Left lung (tissue), 1 donor: ENCODE results near the genes ANKRD16 and IL2RA.

GRCh38 chr10:5794543-5795077, 18.6 kb downstream of the GDI2 start:
- PRO-cap: no peak

DNA sequence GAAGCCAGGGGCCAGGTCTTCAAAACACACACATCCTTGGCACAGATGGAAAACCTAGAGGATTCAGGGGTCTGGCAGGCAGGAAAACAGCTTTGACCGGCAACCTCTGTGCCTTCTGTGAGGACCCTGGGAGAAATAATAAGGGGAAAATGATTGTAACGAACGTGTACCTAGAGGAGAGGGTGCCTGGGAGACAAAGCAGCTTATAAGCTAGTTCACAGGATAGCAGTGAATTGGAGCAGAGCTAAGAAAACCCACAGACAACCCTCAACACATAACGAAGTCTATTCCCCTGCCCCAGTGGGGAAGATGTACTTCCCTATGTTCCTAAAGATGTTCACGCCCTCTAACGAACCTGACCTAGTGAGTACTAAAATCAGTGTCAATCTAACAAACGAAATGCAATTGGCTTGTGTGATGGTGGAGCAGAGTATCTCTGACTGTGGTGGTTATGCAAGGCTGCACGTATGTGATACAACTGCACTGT, 1.5 kb downstream of the ANKRD16 start:
- PRO-cap: no peak

DNA sequence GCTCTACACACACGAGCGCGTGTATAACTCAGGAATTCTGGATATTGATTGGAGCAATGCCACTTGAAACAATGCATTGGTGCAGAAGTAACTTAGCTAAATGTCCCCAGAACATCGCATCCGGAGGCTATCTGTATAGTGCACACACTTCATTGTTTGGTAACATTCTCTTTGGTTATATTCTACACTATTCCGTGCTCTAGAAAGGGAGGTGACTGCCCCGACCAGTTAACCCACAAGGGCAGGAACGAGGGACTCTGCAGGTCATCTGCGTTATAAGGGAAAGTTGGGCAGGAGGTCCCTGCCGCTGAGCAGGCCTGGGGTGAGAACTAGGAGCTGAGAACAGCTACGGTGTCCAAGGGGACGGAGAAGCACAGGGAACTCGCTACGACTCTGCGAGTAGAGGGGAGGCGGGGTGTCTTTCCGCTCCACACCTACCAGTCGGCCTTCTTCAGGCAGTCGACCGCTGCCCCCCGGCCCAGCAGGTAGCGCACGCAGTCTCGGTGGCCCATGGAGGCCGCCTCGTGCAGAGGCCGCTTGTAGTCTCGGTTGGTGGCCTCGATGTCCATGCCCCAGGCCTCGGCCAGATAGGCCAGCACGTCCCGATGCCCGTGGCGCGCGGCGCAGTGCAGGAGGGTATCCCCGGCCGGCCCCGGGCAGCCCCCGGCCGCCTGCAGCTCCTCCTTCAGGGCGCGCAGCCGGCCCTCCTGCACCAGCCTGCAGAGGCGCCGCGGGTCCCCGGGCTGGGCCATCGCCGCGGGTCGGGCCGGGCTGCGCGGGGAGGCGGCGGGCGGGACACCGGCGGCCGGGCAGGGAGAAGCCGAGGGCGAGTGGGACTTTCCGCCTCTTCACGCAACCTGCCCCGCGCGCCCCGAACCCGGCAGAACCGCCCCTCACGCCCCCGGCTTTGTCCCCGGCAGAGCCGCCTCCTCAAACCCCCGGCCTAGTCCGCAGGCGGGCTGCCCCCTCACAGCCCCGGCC, 800 bp downstream of the ANKRD16 start:
- PRO-cap: no peak

DNA sequence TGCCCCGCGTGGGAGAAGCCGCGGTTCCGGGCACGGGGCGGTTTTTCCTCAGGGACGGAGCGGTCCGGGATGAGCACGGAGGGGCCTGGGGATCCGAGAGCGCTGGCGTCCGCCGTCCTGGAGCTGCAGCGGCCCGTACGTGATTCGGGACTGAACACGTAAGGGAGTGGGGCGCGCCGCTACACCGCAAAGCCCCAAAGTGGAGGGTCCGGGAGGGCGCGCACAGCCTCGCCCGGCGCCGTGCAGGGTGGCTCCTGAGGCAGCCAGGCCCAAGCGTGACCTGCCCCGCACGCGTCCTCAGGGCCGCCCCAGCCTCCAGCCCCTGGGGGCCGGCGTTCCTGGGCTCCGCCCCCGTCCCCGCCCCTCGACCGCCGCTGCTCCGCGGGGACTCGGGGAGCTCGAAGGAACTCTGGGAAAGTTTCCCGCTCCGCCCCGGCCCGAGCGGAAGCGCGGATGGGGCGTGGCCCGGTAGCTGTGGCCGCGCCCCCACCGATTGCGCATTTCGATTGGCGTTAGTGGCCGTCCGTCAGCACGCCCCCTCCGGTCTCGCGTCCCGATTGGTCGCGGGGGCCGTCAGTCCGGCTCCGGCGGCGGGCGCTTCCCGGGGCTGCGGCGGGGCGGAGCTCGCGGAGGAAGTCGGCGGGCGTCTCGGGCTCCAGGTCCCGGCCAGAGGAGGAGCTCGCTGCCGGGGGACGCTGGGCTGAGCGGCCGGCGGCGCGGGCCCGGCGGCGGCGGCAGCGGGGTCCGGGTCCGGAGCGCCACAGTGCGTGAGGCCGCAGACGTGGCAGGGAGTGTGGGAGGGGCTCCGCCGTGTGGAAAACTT, at the start of gene ANKRD16:
TSS of gene ANKRD16 (minus strand) at position 310 of the 823 bp plus-strand sequence.
- PRO-cap: bidirectional peak, plus-strand start at position 703 of the sequence, minus-strand start at position 282 of the sequence

DNA sequence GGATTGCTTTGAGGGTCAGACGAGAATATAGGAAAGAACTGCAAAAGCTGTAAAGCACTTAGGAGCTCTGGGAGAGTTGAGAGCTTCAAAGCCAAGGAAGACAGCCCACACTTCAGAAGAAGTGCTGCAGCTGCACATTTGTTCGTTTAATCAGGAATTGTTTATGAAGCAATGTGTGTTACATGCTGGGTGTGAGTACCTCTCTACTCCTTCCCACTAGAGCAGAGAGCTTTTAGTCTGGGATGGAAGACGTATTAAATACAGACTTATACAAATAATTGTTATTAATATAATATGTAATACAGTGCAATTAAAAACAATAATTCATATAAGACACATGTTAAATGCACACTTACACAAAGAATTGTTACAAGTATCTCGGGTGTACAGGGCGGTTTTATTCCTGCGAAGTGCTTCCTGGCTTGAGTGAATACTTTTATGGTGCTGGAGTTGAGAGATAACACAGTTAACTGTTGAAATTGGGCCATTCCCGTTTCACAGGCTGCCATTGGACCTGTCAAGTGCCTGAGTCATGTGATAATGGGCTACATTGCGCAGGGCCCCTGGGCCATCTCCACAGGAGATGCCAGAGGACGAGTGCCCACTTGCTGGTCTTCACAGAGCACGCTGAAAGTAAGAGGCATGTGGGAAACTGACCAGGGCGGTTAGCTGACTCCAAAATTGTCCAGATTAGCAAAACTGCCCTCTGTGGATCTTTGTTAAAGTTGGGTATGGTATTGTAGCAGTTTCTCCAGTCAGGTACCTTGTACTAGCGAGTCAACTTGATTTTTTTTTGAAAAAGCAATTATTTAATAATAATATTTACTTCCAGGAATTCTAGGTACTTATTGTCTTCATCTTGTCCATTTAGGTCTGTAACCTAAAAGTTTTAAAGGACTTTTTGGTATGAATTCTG, 4.8 kb downstream of the FBH1 start:
- PRO-cap: no peak

- PRO-cap: no peak
These were observed 31.1 kb downstream of the FBH1 start for GRCh38 chr10:5921185-5921597.

DNA sequence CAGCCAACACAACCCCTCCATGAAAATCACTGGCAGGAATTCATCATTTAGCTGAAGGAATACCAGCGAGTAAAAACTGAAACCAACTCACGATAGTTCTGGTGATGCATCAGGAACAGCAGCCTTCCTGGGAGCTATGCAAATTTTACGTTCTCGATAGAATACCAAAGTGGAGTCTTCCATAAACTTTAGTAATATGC, 31.4 kb upstream of the IL15RA start:
- PRO-cap: no peak

- PRO-cap: unidirectional peak, minus-strand start at chr10:6062309
These were observed at the start of gene IL2RA for GRCh38 chr10:6062151-6062775. Gene IL2RA (minus strand): TSS chr10:6062367.

GRCh38 chr10:6065883-6066377, 3.8 kb upstream of the IL2RA start:
- PRO-cap: no peak

DNA sequence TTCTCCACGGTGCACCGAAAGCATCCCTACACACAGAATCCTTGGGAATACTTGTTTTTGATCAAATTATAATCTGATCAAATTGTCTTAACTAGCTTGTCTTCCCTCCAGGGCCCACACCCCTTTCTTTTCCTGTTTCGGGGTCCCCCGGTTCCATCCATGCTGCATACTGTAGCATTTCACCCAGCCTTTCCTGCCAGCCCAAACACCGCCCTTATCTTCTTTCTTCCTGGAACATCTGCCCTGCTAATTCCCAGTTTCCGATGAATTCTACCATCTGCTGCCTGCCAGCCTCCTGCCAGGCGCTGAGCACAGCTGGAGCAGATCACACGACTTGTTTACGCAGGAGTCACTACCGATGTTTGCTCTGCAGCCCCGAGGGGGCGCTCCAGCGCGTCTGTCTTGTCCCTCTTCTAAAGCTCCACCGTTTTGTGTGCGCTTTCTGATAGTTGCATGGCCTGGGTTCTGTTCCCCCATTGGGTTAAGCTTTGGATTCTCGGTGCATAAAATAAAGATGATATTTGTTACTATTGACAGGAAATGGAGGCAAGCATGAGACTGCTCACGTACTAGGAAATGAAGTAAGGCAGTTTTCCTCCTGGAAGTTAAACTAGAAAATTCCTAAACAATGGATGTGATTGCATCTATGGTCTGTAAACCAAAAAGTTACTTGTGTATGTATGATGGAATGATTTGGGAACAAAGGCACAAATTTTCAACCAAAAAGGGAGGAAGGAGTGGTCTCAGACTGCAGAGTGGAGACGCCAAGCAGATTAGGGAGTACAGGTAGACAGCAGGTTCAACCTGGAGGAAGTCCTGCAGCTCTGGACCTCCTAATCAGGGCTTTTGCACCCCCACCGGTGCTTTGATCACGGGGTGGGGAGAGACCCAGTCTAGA, 2.4 kb upstream of the RBM17 start:
- PRO-cap: no peak

DNA sequence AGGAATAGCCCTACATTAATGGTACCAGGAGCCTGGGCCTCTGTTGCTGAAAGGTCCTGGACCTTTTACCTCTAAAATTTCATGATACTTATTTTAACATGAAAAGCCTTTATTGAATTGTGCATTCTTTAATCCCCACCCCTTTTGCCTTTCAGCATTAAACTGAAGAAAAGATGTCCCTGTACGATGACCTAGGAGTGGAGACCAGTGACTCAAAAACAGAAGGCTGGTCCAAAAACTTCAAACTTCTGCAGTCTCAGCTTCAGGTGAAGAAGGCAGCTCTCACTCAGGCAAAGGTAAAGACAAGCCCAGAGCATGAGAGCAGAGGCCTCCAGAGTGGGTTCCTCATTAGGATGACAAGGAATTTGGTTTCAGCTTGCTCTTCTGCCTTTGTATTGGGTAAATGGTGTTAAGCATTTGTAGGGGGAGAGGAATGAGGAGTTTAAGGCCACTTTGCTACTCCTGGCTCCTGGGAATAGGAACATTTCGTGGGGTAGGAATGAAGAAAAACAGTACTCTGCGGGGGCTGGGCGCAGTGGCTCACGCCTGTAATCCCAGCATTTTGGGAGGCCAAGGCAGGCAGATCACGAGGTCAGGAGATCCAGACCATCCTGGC, 8.2 kb downstream of the RBM17 start:
- PRO-cap: no peak

GRCh38 chr10:6109938-6110327, 21.1 kb downstream of the RBM17 start:
- PRO-cap: no peak

GRCh38 chr10:6195790-6196448, 6.8 kb upstream of the PFKFB3 start:
- PRO-cap: no peak

- PRO-cap: no peak
These were observed 17.1 kb downstream of the PFKFB3 start for GRCh38 chr10:6219875-6220174.

GRCh38 chr10:6234807-6235444, 32.2 kb downstream of the PFKFB3 start:
- PRO-cap: unidirectional peak, plus-strand start at chr10:6235203

GRCh38 chr10:6291741-6292095, 89.0 kb downstream of the PFKFB3 start:
- PRO-cap: no peak

DNA sequence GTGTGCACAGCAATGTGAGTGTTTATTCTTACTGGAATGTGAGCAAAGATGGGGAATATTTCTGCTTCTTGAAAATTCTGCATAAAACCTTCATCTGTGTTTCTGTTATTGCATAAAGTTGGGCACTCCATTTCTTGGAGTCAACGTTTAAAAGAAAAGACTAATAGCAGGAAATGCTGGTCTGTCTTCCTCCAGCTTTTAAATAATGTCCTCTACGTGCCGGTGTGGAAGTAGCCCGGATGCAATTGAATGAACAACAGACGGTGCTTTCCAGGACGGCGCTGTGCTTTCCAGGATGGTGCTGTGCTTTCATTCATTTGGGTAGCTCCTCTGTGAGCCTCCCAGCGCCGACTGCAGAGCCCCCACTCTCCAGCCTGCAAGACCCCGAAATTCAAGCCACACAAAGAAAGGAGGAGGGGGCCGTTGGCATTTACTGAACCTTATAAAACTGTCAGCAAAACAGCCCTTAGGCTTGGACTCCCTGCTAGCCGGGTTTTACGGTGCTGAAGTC, 158.1 kb upstream of the PRKCQ start:
- PRO-cap: no peak

DNA sequence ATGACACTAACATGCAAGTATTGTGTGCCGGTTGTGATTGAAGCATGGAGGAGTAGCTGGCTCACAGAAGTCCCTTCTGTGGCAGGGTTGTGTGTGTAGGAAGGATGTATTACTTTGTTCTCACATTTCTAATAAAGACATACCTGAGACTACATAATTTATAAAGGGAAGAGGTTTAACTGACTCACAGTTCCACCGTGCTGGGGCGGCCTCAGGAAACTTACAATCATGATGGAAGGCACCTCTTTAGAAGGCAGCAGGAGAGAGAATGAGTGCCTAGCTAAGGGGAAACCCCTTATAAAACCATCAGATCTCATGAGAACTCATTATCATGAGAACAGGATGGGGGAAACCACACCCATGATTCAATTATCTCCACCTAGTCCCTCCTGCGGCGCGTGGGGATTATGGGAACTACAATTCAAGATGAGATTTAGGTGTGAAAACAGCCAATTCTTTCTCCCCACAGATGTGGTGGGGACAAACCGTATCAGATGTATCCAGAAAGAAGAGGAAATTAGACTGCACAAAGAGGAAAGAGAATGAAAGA, 375.8 kb downstream of the SFMBT2 start:
- PRO-cap: no peak

DNA sequence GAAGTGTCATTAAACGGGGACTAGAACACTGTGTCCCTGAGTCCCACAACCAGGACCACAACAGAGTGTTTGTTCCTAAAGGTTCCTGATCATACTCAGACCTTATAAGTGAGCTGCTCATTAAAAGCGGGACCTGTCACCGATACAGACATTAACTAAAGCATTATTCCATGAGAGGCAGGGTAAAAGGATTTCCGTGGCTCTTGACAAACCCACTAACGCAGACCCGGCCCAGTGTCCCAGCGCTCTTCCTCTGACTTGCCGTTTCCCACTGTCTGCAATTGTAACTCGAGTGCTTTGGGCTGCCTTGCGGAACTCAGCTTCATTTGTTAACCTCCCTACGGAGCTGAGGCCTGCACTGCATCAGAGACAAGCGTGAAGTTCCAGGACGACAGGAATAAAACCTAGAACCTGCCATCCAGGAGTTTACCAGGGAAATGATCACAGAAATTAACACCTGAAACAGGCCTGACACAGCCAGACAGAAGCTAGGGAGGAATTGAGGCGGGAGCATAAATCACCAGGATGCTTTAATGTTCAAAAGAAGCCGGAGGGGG, 76.3 kb downstream of the SFMBT2 start:
- PRO-cap: no peak

- PRO-cap: bidirectional peak, plus-strand start at chr10:7408182, minus-strand start at chr10:7407982
These were observed 2.9 kb downstream of the SFMBT2 start for GRCh38 chr10:7407802-7408367.